Mucosa of descending colon (tissue), 1 donor: ENCODE data around the gene GFOD1.

DNA sequence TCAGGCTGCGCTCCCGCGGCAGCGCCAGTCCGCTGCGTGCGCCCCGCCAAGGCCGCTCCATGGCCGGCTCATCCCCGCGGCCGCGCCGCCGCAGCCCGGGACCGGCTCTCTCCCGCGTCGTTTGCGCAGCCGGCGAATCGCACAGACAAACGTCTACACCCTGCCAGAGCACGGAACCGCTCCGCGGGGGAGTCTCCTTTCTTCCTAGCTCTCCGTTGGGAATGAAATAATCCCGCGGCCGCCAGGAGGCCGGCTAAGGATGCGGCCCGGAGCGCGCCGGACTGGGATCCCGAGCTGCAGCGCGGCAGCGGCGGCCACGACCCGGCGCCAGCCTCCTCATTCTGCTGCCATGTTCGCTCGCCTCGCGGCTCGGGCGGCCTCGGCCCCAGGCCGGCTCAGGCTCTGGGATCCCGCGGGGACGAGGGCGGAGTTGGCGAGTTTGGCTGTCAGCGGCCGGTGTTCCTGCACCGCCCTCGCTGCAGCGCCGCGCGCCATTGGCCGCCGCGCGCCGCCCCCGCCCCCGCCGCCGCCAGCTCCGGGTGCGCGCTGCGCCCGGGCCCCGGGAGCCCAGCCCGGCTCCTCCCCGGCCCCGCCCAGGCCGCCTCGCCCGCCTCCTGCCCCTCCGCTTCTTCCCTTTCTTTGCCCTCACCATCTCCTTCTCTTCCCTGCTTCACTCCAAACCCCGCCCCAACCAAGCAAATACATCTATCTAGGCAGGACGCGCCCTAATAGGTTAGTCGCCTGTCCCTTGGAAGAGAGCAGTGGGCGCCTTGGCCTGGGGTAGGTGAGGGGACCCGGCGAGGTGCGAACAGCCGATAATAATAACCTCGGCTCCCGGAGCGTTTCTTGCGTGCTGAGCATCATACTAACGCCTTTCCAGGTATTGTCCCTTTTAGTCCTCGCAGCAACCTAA, at the start of gene GFOD1:
TSS of gene GFOD1 (minus strand) at position 404 of the 913 bp plus-strand sequence.
- PRO-cap, result bidirectional peak, plus-strand start at position 148 of the sequence, minus-strand start at position 123 of the sequence; bidirectional peak, plus-strand start at position 736 of the sequence, minus-strand start at position 404 of the sequence

DNA sequence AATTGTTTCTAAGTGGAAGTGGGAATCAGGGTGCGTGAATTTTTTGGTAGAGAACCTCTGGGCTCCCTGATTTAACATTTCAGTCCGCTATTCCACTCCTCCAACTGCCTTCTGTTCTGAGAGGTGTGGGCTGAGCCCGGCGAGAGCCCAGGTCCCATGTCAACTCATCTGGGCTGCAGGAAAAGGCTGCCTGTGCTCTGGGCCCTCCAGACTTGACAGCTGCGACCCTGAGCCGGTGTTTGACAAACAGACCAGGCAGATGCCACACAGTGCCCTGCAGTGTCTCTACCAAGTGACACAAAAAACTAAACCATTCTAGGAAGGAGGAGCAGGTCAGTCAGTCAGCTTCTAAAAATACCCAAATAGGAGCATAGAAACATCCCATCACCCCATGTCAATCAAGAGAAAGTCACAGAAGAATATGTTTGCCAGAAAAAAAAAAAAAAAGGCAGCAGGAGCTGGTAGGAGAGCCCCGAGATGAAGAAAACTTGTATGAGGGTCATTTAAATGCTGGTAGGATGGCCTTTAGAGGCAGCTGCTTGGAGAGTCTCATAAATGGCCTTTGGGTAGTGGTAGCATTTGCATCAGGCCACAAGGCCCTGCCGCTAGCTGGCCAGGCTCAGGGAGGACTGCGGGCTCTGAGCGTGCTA, 36.5 kb upstream of the GFOD1 start:
- PRO-cap, result no peak

DNA sequence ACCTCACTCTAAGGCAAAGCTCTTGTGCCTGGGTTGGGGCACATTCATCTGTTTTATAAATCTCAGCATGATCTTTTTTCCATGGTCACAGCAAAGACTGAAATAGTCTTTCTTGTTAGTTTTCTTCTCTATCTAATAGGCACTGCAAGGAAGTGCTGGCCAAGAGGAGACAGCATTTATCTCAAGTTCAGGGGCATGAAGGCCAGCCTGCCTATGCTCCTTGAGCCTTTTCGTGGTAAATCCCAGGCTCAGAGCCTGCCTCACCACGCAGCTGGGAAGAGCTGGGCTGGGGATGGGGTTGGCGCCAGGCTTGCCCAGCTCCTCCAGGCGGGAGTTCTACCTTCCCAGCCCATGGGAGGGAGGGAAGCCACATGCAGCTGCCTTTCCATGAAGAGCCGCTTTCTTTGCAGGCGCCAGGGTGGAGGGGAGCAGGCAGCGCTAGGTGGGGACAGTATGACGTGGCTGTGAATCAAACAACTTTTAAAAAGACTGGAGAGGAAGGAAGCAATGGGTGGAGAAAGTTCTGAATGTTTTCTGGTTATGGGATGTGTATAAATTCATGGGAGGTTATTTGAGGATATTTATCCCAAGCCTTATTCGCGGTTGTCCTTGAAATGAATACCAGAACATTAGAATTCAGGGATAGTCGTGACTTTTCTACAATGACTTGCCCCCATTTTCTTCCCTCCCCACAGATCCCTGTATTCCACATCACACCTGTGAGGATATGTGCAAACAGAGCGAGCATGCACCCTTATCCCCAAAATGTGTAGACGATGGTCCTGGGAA, 19.4 kb upstream of the SIRT5 start:
- PRO-cap, result no peak

GRCh38 chr6:13561928-13562547, 12.4 kb upstream of the SIRT5 start:
- PRO-cap, result no peak

GRCh38 chr6:13642428-13642867, 27.3 kb downstream of the NOL7 start:
- PRO-cap, result no peak

DNA sequence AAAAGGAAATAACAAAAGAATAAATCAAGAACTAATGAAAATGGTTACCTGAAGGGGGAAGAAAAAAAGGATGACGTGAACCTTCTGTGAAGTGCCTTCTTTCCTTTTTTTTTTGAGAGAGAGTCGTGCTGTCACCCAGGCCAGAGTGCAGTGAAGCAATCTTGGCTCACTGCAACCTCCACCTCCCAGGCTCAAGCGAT, 30.0 kb downstream of the RANBP9 start:
- PRO-cap, result no peak

GRCh38 chr6:13798692-13799319, 15.6 kb downstream of the MCUR1 start:
- PRO-cap, result no peak

DNA sequence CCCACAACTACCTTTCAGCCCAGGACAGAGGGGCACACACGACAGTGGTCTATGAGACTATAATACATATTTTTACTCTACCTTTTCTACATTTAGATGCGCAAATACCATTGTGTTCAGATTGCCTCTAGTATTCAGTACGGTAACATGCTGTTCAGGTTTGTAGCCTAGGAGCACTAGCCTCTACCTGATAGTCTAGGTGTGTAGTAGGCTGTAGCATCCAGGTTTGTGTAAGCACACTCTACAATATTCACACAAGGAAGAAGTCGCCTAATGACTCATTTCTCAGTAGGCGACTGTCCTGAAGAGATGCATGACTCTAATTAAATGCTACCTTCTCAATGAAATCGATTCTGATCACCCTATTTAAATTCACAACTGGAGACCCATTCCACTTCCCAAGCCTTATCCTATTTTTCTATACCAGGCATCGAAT, 1.4 kb downstream of the MCUR1 start:
- PRO-cap, result bidirectional peak, plus-strand start at position 281 of the sequence, minus-strand start at position 228 of the sequence

DNA sequence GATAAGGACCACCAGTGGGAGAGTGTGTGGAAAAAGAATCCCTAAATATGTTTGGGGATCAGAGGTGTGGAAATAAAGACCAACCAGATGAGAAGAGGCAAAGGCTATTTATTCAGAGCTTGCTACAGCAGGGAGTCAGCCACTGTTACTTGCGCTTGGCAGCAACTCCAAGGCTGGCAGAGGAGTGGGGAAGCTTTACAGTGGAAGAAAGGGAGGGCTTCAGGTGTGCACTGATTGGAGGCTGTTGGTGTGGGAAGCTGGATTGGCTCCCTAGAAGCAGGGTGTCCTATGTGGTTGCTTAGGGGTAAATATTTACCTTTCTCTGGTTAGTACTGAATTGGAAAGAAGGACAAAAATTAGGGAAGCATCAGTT, 34.5 kb upstream of the MCUR1 start:
- PRO-cap, result no peak

DNA sequence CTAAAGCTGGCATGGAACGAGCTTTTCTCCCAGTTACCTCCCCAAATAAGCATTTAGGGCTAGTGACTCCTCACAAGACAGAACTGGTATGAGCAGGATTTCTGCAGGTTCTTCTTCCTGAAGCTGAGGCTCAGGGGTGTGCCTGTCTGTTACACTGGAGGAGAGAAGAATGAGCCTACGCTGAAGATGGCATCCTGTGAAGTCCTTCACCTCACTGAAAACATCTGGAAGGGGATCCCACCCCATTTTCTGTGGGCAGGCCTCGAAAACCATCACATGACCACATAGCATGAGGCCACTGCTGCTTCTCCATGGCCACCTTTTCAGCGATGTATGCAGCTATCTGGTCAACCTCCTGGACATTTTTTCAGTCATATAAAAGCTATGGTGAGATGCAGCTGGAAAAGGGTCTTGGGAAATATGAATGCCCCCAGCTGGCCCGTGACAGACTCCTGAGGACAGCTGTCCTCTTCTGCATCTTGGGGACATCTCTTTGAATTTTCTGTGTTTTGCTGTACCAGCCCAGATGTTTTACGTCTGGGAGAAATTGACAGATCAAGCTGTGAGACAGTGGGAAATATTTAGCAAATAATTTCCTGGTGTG, 17.7 kb downstream of the CD83 start:
- PRO-cap, result no peak

GRCh38 chr6:14310816-14311447, 193.4 kb downstream of the CD83 start:
- PRO-cap, result no peak

- PRO-cap, result bidirectional peak, plus-strand start at chr6:14639474, minus-strand start at chr6:14639268
These were observed 521.5 kb downstream of the CD83 start for GRCh38 chr6:14638799-14639737.

DNA sequence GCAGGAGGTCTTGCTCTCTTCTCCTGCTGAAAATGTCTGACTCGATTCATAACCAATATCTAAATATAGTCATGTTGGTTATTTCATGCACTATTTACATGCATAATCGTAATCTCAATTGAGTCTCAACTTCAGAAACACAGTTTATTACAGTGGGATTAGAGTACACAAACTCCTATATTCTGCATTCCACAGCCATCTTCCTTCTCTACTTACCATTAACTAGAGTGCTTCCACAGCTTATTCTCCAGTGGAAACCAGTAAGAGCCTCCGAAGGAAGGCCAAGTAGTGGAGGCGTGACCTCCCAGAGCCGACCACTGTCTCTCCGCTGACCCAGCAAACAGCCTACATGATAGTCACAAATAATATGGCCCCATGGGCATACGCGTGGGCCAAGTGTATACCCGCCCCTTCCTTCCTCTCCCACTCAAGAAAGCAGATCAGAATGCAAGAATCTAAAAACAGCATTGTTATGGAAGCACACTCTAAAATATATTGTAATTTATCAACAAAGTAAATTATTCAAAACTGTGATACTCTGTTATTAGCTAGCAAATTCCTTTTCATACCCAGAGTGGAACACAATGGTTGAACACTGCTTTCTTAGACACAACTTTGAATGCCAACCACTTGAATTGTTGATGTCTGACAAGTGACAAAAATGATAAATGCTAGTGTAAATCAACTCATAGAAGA, 526.6 kb upstream of the JARID2 start:
- PRO-cap, result no peak

- PRO-cap, result bidirectional peak, plus-strand start at chr6:14722987, minus-strand start at chr6:14722924
These were observed 523.1 kb upstream of the JARID2 start for GRCh38 chr6:14722749-14723287.

- PRO-cap, result no peak
These were observed 388.3 kb upstream of the JARID2 start for GRCh38 chr6:14857439-14858114.

- PRO-cap, result no peak
These were observed 138.7 kb upstream of the JARID2 start for GRCh38 chr6:15107008-15107702.

DNA sequence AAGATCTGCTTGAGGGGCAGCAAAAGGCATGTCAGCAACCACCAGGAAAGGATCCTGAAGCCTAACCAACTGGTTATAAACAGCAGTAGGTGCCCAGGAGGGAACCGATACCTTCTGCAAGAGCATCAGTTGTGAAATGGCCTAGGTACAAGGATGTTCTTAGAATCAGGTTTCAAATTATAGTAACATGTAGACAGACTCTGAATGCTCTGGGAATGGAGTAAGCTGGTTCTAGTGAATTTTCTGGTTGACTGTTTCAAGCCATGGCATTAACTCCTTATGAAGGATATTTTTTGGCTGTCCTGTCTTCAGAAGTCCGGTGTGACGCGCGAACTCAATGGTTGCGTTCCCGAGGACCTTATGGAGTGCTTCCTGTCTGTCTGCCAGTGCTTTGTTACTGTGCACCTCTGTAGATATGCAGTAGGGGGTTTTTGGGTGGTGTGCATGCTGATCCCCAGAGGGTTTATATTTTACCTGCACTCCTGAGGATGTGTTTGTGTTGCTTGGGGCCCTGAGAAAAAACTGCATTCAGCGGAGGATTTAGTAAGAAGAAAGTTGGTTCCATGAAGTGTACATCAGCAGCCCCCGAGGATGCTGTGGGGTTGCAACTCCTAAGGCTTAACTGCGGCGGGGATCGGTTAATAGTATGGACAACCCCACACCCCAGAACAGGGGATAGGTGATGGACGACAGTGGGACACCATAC, 21.6 kb downstream of the JARID2 start:
- PRO-cap, result no peak

GRCh38 chr6:15268977-15269523, 23.2 kb downstream of the JARID2 start:
- PRO-cap, result no peak

DNA sequence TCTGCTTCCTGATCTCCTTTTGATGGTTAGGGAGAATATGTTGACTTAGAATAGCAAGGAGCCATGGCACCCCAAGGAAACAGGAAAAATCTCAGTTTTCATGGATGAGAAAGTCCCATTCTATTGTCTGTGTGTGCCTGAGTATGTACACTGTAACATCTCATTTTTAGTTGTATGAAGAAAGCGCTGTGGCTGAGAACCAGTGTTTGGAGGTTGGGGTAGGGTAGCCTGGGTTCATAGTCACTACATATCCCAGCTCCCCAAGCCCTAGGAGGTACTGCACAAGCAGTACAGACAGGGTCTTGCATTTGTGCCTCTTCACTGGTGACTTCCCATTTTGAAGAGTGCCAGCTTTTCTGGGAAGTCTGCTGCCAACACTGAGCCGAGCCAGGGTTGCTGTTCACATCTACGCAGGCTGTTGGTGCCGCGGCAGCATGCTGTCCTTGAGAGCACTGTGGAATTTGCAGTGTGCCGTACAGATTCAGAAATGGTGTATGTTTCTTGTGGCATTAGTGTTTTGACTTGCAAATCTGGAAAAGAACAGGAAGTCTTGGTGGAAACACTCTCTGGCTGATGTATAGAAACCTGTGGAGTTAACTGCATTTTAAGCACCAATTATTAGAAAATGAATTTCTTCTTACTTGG, 67.4 kb downstream of the JARID2 start:
- PRO-cap, result no peak

DNA sequence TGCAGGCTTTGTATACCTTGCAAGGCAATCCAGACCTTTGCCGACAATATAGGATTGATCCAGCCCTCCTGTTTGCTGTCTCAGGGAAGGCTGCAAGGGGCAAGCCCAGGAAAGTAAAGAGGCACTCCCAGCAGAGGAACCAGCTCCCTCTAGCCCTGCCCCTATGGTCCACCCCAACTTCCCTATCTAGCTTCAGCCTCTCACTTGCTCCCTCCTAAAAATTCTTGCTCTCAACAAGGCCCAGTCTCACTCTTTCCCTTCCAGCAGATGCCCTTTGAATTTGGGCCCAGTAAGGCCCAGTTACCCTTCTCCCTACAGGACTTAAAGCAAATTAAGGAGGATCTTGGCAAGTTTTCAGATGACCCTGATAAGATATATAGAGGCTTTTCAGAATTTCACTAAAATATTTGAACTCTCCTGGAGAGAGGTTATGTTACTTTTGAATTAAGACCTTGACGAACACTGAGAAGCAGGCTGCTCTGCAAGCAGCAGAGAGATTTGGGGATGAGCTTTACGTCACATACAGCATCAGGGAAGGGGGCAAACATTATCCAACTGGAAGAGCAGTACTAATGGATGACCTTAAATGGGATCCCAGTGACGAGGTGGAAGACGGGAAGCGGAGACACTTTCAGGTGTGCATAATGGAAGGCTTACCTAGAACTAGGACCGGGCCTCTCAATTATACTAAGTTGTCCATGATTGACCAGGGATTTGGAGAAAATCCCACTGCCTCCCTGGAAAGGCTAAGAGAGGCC, 92.8 kb downstream of the JARID2 start:
- PRO-cap, result no peak